Diencephalon (tissue), 2 donors: ENCODE data around the genes YOD1 and CD34.

GRCh38 chr1:207009297-207009960, 23.1 kb downstream of the C1orf116 start:
- RAMPAGE, long total RNA: no peak

- RAMPAGE, long total RNA: start-site peak on the minus strand at chr1:207050977-207051015, 37 and 56 reads in 2 replicates
Observed at GRCh38 chr1:207050882-207051936, at the start of gene YOD1. YOD1 (minus strand) TSS chr1:207051208.

DNA sequence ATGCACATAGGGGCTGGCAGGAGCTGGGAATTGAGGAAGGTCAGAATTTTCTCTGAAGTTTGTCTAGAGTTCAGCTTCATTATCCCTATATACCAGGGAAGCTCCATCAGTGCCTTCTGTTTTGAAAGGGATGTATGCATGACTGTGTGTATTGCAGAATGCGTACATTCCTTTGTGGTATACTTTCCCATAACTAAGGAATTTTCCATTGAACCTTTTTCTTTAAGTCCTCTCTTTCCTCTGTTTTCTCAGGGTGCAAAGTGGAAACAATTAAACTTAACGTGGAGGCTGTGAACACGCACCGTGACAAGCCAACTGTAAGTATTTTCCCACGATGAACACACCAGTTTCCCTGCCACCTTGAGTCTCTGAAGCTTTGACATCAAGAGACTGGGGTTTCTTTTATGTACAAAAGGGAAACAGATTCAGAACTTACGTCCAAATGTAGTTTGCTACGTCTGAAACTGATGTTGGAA, 17.4 kb upstream of the C4BPB start:
- RAMPAGE, long total RNA: no peak

DNA sequence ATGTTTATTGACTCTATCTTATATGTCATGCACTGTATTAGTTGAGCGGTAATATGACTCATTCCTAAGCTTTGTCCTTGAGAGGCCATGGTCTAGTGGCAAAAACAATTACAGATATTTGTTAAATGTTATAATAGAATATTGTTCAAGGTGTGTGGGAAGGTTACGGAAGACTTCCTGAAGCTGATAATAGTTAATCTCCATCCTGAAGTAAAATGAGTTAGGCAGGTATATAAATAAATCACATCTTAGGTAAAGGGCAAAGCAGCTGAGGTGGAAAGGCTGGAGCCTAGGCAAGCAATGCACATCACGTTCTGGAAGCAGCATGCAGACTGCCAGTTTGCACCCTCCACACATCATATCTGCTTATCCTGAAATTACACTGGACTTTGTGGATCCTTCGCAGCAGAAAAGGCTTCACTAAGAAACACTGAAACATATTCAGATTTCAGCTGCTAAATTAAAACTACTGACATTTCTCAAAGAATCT, 16.4 kb upstream of the CD55 start:
- RAMPAGE, long total RNA: no peak

DNA sequence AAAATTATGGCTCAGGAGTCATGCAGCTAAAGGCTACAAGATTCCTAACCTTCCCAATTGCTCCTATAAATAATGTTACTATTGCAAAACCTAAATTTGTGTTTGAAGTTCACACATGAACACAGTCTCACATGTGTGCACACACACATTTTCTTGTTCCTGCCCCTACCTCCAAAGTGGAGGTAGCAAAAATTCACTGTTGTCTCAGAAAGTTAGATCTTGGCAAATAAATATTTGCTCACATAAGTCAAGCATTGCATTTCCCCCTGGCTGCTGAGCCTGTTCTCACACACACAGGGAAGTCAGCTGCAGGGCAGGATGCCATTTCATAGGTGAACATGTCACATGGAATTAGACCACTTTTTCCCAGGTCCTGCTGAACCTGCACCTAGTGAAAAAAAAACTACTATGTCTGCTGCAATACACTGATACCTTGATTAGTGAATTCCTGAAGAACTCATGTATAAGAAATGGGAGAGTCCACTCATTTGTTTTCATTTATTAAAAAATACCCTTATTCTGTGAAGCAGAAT, 5.4 kb upstream of the CD55 start:
- RAMPAGE, long total RNA: no peak

DNA sequence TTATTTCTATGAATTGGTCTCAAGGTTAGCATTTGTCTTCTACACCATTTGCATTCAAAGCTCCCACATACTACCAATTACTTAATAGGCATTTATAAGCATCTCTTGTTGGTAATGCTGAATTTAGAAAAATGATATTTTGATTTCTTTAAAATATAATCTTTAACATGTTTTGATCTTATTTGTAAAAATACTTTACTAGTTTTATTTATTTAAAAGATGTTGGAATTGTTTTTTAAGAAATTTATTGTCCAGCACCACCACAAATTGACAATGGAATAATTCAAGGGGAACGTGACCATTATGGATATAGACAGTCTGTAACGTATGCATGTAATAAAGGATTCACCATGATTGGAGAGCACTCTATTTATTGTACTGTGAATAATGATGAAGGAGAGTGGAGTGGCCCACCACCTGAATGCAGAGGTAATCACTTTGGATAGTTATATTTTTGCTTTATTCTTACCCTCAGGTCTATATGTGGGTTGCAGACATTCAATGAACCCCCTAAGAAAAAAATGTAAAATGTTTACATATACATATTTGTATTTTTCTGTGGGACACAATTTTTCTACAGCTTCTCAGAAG, 9.5 kb downstream of the CD55 start:
- RAMPAGE, long total RNA: no peak

DNA sequence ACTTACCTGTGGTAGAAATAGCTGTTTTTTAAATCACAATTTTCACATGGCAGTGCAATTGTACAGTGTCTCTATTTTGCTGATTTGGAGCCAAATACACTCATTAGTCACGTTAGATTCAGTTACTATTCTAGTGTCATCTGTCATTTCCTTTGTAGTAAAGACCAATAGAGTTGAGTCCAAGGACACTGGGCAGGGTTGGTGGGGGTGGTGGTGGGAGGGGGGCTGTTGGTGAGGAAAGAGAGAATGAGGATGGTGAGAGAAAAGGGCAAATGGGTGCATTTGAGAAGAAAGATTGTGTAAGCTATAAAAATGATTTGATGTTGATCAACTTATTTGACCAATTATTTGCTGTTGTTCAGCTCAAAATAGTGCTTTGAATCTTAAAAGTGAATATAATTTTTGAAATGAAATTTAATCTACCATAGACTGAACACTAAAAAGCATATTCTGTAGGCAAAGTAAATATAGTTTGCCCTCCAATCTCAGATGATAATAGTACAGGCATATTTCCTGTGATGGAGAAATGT, 33.7 kb downstream of the CD55 start:
- RAMPAGE, long total RNA: no peak

- RAMPAGE, long total RNA: no peak
Observed at GRCh38 chr1:207393251-207393886, 60.8 kb upstream of the CR2 start.

DNA sequence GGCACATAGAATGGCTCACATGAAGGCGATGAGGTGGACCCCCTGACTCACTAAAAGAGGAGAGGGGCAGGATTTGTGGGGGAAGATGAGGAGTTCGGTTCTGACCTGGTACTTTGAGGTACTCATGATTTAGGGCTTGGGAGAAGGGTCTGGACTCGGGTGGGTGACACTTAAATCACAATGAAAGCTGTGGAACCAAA, 12.4 kb upstream of the CR1 start:
- RAMPAGE, long total RNA: no peak

DNA sequence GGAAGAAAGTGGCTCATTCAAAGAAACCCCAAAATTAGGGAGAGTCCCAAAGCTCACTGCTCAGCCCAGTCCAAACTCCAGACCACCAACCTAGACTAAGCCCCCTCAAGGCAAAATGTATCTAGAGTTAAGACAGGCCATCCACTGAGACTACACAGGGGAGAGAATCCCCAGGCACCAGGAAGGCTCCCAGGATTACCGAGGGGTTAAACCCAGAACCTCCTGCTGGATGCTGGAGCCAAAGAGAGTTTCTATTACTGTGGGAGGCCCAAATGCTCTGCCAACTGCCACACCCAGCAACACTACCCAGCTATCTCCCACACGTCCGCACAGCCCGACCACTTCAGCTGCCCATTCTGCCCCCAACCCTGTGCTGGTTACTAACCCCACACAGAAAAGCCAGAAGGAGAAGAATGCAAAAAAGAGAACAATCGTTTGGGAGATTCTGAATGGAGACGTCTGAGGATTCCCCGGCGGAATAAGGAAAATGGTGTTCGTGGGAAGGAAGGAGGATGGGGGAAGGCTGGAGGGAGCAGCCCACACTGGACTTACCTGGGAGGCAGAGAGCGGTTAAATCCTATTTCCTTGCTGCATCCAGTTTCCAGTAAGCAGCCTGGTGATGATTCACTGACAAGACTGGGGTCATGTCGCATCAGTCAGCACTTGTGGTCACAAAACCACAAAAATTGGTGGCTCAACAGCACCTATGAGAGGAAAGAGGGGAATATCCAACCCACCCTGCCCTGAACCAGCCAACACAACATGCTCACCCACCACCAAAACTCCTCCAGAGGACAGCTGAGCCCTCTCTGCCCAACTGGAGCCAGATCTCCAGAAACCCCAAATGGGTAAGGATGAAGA, 63.8 kb downstream of the CD46 start:
- RAMPAGE, long total RNA: no peak

DNA sequence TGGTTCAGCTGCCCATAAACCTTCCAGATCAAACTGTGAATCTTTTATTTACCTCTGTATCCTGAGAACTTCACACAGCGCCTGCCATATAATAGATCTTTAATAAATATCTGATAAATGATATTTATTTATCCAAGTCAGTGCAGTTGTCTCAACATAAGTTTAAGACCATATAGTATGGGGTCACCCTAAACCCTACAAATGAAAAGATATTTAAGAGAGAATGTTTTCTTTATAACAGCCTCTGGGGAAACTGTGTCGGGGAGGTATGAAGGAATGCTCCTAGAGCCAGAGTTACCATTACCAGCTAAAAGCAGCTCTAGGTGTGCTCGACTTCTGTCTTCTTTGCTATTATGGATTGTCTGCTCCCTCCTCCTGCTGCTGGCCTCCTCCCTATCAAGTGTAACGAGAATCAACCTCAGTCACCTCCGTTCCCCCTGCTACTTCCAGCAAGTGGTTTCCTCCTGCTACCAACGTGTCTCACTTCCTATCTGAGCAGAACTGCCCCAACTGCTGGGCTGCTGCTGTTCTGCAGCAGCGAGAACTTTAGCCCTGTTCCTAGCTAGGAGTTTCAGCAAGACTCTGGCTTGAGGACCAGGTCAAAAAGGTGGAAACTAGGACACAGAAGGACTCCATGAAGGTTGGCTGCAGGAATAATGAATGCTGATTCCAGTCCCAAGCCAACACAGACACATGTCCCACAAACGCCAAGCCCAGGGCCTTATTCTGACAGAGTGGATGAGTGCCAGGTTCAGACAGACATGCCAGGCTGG, 47.1 kb downstream of the CD34 start:
- RAMPAGE, long total RNA: no peak

GRCh38 chr1:207872762-207873621, 37.9 kb downstream of the CD34 start:
- RAMPAGE, long total RNA: no peak

DNA sequence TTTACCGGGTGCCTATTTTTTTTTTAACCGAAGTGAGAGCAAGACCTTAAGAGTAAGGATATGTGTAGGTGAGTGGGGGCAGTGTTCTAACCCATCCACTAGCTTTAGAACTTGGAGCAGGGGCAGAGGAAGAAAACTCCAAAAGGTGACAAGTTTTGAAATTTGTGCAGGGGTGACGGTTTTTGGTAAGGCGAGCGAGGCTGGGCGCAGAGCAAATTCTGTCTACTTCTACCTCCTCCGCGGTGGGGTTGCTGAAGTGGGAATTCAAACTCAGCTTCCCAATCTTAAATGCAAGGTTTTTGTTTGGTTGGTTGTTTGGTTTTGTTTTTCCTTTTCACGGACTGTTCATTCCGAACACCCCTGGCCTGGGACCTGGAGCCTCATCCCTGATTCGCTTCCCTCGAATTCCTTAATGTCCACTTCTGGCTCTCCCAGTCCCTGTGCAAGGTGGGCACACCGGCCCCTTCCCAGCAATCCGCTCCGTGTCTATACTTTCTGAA, 764 bp downstream of the CD34 start:
- RAMPAGE, long total RNA: no peak

DNA sequence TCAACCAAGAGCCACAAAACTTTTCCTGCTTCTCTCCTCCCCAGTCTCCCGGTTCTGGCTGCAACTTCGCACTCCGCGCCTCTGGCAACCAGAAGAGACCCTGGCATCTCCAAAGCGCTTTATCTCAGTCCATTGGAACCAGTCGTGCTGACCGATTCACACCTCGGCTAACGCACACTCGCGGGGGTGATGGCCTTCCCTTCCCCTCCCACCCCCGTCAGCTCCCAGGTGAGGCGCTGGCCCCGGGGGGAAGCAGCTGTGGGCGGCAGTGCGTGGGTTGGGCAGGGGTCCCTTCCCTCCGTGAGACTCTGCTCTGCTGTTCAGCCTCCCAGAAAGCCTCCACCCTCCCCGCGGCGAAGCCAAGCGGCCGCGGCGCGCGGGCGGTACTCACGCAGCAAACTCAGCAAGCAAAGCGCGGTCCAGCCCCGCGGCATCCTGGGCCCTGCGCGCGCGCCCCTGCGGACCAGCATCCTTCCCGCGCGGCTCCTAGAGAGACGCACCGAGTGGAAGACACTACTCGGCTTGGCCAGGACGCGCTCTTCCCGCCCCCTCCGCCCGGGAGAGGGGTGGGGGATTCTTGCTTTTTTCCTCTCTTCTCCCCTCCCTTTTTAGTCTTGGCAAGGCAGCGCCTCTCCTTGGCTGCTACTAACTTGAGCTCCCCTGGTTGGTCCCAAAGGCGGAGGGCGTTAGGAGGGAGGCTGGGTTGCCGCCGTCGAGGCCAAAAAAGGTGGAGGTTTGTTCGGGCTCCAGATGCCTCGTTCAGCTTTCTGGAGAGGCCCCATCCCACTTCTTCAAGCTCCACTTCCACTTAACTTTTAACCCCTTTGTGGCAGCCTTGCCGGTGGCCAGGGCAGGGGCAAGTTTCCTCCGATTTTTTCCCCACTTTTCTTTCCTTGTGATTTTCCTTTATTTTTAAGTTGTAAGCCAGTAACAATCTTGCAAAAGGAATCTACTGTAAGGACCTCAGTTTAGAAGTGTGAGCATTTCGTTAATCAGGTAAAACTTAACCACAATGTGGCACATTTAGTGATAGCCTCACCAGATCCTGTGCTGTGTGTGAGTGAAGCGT, at the start of gene CD34:
TSS of gene CD34 (minus strand) at position 515 of the 1,069 bp plus-strand sequence.
- RAMPAGE, long total RNA: start-site peak on the minus strand centred at position 501 of the sequence, 29 bp wide, 136 and 199 reads in 2 replicates

DNA sequence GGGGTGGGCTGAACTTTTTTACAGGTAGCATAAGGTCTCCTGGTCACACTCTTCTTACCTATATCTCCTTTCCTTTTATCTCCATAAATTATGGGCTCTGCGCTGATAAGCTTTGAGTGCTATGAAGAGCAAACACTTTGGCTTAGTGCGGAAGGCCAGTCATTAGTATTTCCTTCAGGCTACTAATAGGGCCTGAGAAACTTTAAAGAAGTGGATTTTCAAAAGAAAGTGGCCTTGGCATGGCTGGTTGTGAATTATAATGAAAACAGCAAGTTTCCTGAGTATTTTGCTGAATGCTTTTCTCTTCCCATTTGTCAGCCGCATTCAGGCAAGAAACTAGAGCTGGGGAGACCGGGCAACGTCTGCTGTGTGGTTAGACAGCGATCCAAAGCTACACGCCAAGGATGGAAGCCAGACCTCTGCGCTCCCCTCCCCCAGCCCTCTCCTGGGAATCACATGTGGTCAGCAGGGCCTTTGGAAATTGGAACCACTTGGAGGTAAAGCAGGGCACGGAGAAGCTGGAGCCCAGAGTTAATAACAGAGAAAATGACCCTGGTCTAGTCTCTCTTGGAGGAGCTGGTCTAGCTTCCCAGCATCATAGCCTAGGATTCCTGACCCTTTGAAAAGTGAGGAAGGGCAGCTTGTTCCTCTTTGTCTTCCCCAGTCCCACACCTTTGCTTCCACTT, 114.1 kb upstream of the CD34 start:
- RAMPAGE, long total RNA: no peak

- RAMPAGE, long total RNA: no peak
Observed at GRCh38 chr1:208068248-208068887, 157.4 kb upstream of the CD34 start.

- RAMPAGE, long total RNA: no peak
Observed at GRCh38 chr1:208158731-208159116, 85.5 kb downstream of the PLXNA2 start.

GRCh38 chr1:208213741-208214115, 30.5 kb downstream of the PLXNA2 start:
- RAMPAGE, long total RNA: no peak

DNA sequence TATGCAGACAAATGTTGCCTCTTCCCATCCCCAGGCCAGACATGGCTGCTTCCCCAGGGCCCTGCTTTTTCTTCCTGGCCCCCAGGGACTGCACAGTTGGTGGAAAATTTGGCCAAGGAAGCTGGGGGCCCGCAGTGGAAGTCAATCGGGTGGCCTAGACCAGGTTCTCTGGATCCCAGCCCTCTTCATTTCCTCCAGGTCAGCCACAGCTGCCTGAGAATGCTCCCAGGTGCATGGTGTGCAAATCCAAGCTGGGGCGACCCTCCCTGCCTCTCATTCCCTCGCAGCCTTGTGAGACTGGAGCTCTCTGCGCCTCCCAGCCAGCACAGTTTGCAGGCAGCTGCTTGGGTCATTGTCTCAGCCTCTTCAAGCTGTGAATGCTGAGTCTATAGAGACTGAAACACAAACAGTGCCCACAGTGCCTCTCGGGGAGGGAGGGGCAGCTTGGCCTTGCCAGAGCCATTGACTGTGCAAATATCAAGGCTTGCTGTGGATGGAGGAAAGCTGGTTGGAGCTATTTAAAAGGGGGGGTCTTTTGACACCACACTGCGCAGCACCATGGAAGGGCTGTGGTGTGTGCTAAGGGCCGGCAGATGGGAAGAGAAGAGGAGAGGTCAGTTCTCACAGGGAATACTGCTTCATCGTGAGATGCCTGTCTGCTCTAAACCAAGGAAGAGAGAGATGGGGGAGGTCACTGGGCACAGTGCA, 10.7 kb downstream of the PLXNA2 start:
- RAMPAGE, long total RNA: no peak

DNA sequence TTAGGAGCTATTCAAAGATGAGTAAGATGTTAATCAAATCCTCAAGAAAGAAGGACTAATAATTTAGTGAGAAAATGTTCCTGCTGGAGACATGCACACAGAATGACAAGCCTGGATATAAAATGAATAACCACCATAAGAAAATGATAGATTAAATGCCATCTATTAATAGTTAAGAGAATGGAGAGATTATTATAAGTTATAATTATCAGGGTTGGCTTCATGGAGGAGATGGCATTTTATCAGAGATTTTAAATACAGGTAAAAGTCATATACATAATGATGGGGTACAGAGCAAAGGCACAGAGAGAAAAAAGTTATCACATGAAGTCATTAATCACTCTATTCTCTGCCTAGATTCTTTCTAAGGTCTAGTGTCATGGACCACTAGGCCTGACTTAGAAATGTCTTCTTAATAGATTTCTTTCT, 637.5 kb upstream of the CAMK1G start:
- RAMPAGE, long total RNA: no peak